Vein endothelial cell (primary cell): ENCODE data around the genes C6orf141, TMEM14A, GSTA2 and GSTA1.

DNA sequence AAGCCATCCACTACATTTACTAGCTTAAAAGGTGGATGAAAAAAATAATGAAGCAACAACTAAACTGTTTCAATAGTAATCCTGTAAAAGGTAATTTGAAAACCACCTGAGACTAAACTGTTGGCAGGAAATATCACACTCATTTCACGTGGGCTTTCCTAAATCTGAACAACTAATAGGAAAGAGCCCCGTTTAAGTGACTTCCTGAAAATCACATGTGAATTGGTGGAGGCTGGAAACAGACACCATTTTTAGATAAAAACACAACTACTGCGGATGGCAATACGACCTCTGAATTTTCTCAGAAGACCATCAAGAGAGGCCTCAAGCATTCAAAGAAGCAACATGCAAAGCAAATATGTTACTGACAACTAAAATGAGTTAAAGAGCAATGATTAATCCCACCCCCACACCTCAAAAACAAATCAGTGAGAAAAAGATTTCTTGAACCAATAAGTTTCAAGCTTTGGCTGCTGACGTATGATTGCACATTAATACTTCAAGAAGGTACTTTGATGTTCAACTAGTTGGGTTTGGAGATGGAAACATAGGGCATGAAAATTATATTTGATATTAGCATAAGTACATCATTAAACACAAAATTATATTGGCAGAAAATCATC is 1.1 kb downstream of the MMUT start:
- CAGE, long polyA plus RNA, result no peak

DNA sequence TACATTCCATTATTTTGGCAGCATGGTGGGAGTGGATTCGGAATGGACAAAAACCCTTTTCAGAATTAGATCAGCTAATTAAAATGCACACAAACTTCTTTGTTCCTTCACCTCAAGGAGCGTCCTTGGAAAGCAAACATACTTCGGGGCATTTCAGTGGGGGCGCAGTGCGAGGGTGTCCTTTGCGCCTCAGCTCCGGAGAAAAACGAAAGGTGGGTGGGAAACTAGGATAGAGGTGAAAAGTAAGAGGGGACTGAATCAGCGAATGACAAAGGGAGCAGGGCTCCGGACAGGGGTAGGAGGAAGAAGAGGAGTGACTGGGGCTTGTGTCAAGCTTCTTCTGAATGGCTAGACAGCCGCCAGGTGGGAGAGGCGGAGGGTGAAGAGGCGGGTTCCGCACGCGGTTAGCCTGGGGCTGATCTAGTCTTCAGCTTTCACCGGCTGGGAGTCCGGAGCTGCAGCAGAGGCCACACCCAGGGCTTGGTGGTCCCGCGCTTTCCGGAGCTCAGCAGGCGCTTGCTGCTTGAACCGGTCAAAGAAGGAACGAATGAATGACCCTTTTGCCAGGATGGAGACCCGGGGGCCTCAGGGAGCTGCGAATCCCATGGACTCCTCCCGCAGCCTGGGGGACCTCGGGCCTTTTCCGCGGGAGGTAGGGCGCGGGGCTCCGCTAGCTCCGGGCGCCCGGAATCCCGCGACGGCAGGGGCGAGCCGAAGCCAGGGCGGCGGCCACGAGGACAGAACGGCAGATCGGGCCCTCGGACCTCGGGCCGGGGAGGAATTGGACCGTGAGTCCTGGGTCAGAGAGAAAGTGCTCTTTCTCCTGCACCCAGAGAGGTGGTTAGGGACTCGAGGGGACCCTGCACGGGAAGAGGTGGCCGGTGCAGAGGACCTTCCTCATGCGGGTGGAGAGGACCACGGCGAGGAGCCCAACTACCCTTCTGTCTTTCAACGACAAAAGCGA is at the start of gene C6orf141:
Gene C6orf141, plus strand, starts transcription at position 423 of the 964 bp plus-strand sequence.
- CAGE, long polyA plus RNA, result start-site peak on the plus strand centred at position 449 of the sequence, 24 bp wide, 28 and 21 reads in 2 replicates; start-site peak on the plus strand centred at position 723 of the sequence, 53 bp wide, 39 and 19 reads in 2 replicates

DNA sequence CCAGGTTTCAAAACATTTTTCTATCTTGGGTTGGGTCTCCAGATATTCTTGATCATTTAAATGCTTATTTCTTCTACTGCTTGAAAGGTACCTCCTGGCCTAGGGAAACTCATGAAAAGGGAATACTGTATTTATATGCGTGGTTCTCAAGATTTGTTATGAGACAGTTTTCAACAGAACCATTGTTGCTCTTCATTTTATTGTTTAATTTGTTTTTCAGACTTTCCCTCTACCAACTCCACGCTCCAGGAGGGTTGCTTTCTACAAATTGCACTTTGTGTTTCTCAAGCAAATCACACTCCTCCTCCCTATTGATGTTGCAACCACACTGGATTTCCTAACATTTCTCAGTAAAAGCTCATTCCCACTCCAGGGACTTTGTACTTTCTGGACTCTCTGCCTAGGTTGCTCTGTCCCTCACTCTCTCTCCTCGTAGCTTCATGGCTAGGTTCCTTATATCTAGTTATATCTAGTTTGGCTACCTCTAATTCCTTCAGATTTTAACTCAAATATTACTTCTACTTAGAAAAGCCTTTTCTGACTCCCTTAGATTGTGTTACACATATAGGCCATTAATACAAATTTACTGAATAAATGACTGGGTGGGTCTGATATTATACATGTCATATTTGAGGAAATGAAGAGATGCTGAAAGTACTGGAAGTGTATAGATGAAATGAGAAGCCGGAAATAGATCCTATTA is 20.3 kb downstream of the PGK2 start:
- CAGE, long polyA plus RNA, result no peak

DNA sequence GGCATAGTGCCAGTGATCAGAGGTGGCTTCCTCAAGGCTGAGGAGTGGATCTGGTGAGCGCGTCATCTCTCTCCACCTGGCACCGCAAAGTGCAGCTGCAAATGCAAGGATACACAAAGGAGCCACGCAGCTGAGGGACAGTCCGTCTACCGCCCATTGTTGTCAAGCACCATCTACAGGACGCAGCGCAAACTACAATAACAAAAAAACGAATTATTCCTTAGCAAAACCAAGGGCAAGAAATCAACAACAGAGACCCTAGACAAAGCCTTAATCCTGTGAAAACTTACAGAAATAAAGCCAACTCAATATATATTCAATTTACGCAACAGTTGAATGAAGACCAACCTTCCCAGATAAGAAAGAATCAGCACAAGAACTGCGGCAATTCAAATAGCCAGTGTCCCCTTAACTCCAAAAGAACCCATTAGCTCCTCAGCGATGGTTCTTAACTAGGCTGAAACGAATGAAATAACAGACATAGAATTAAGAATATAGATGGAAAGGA is 9.2 kb upstream of the DEFB110 start:
- CAGE, long polyA plus RNA, result no peak

GRCh38 chr6:50830022-50830602 is 11.4 kb downstream of the TFAP2B start:
- CAGE, long polyA plus RNA, result no peak

DNA sequence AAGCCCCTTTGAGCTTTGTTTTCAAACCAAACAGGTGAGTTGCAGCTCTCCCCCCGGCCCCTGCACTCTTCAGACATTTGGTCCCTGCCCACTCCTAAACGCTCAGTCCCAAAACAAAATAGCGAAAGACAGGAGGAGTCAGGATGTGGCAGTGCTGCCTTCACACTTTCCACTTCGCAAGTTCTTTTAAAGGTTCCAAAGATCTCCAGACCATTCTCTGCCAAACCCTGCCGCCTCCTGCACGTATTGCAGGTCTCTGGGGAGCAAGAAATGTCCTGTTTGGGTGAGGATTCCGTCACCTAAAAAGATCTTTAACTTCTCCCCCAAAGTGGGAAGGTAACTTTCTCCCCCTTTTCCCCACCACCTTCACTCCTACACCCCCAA is 27.7 kb downstream of the TFAP2B start:
- CAGE, long polyA plus RNA, result no peak

GRCh38 chr6:52454476-52455010 is 34.4 kb downstream of the EFHC1 start:
- CAGE, long polyA plus RNA, result no peak

DNA sequence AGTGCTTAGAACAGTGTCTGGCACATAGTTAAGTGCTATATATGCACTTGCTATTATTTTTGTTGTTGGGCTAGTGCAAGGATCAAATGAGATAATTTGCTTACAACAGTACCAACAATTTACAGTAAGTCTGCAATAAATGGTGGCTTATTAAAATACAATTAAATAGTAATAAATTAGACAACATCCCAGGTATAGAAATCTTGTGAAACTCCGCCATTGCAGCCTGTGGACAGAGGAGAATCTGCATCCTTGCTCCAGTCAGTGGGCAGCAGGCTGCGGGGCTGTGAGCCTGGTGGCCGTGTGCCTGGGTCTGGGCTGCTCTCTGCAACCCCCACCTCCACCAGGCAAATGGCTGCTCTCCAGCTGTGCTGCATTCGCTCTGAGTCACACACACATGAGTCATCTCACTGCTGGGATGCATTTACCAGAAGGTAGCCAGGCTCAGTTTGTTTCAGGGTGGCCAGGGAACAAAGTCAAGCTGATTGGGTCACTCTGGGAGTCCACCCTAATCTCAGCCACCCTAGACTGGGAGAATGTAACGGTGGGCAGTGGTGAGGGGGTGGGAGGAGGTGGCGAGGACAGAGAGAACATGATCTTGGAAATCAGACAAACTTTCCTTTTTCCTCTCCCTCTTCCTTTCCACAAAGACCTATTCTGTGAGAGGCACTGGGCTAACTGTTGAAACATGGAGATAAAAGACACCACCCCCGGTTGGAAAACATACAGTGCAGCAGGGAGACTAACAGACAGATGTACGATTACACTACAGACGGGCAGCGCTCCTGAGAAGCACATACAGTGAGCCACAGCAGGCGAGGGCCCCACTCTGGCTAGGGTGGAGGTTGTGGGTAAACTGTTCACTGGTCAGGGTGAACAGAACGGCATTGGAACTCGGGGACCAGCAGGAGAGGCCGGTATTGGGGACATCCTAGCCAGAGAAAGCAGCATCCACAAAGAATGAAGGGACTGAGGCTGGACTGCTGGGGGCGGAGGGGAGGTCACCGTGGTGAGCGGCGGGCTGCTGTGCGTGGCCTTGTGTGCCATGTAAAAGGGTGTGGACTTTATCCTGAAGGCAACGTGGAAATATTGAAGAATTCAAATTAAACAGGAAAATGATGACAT is 59.2 kb downstream of the TRAM2 start:
- CAGE, long polyA plus RNA, result no peak

- CAGE, long polyA plus RNA, result no peak
Observed at GRCh38 chr6:52522784-52523009, 54.2 kb downstream of the TRAM2 start.

- CAGE, long polyA plus RNA, result no peak
Observed at GRCh38 chr6:52566814-52567545, 9.9 kb downstream of the TRAM2 start.

DNA sequence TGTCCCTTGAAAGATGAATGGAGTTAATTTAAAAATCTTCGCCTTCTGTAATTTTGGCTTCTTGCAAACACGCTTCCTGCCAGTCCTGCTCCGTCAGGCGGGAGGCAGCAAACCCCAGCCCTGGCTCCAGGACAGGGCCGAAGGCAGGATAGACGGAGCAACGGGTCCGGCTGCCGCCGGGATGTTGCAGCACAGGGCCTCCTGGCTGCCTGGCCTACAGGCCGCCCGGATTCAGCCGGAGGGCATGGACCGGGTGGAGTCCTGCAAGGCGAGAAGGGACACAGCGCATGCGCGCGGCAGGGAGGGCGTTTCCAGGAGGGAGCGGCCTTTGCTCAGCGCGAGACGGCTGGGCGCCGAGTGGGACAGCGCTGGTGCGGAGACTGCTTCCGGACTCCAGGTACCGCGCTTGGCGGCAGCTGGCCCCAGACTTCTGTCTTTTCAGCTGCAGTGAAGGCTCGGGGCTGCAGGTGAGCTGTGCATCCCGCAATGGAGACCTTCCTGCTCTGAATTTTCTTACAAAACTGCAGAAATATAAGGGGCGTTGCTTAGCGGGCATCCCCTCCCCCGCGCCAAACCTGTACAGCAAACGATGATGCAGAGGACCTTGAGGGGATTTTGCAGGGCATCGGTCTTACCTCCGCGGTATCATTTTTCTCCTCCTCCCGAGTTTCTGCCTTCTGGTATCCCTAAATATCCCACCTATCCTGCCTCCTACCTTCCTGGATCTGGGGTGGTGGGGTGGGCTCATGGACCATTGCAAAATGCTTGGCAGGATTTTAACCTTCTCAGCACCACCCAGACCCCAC is at the start of gene TMEM14A:
Gene TMEM14A, plus strand, starts transcription at position 335 of the 806 bp plus-strand sequence.
- CAGE, long polyA plus RNA, result start-site peak on the plus strand centred at position 359 of the sequence, 50 bp wide, 98 and 103 reads in 2 replicates

DNA sequence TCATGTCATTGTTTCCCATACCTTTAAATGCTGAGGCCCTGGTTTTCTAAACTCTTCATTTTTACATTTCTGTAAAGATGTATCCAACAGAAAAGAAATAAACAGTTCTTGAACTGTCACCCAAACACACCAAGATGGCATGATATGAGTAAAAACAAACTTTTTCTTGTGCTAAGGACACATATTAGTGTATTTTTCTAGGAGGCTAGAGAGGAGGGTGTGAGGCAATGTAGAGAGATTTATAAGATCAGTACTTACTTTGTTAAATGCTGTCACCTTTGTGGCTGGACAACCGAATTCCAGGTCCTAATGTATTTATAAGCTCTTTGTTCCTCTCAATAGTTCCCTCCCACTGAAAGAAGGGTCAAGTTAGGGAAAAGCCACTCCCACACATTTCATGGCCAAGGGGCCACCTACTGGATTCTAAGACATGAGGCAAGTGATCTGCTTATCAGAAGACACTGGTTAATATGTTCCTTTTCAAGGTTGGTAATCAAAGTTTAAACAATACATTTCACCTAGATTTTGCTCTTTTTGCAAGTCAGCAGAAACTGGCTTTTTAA is at the start of gene GSTA2:
Gene GSTA2, minus strand, starts transcription at position 290 of the 563 bp plus-strand sequence.
- CAGE, long polyA plus RNA, result no peak

- CAGE, long polyA plus RNA, result no peak
Observed at GRCh38 chr6:52801446-52802117, 2.0 kb downstream of the GSTA1 start.

DNA sequence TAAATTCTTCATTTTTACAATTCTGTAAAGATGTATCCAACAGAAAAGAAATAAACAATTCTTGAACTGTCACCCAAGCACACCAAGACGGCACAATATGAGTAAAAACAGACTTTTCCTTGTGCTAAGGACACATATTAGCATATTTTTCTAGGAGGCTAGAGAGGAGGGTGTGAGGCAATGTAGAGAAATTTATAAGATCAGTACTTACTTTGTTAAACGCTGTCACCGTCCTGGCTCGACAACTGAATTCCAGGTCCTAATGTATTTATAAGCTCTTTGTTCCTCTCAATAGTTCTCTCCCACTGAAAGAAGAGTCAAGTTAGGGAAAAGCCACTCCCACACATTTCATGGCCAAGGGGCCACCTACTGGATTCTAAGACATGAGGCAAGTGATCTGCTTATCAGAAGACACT is at the start of gene GSTA1:
Gene GSTA1, minus strand, starts transcription at position 243 of the 416 bp plus-strand sequence.
- CAGE, long polyA plus RNA, result no peak

DNA sequence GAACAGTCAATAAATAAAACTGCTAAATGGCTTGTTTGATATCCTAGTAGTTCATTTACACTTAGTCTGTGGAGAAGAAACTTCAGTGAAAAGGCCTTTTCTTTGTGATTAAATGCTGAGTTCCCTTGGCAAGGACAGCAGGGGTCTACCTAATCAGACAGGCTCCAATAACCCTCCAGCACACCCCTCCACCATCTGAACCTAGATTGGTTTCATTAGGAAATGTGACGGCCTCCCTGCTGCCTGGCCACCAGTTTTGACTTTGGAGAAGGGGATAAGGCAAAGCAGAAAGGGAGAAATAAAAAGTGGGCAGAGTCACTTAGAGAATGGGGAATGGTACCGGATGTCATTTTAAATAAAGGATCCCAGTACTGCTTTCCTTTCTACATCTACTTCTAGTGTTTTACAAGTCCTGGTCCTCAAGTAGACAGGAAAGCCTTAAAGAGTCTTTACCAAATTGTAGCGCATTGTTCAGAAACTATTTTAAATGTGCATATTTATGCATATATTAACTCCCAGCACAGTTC is 1.4 kb downstream of the CILK1 start:
- CAGE, long polyA plus RNA, result no peak

- CAGE, long polyA plus RNA, result no peak
Observed at GRCh38 chr6:53432263-53433217, 83.8 kb upstream of the ELOVL5 start.

- CAGE, long polyA plus RNA, result no peak
Observed at GRCh38 chr6:53465716-53465915, 79.3 kb downstream of the GCLC start.

- CAGE, long polyA plus RNA, result no peak
Observed at GRCh38 chr6:53483765-53484491, 61.0 kb downstream of the GCLC start.

- CAGE, long polyA plus RNA, result no peak
Observed at GRCh38 chr6:53504944-53505995, 39.6 kb downstream of the GCLC start.

- CAGE, long polyA plus RNA, result no peak
Observed at GRCh38 chr6:53547677-53548780, 3.1 kb upstream of the GCLC start.